Upper lobe of left lung (tissue), 5 donors: ENCODE data around the gene KRT10.

DNA sequence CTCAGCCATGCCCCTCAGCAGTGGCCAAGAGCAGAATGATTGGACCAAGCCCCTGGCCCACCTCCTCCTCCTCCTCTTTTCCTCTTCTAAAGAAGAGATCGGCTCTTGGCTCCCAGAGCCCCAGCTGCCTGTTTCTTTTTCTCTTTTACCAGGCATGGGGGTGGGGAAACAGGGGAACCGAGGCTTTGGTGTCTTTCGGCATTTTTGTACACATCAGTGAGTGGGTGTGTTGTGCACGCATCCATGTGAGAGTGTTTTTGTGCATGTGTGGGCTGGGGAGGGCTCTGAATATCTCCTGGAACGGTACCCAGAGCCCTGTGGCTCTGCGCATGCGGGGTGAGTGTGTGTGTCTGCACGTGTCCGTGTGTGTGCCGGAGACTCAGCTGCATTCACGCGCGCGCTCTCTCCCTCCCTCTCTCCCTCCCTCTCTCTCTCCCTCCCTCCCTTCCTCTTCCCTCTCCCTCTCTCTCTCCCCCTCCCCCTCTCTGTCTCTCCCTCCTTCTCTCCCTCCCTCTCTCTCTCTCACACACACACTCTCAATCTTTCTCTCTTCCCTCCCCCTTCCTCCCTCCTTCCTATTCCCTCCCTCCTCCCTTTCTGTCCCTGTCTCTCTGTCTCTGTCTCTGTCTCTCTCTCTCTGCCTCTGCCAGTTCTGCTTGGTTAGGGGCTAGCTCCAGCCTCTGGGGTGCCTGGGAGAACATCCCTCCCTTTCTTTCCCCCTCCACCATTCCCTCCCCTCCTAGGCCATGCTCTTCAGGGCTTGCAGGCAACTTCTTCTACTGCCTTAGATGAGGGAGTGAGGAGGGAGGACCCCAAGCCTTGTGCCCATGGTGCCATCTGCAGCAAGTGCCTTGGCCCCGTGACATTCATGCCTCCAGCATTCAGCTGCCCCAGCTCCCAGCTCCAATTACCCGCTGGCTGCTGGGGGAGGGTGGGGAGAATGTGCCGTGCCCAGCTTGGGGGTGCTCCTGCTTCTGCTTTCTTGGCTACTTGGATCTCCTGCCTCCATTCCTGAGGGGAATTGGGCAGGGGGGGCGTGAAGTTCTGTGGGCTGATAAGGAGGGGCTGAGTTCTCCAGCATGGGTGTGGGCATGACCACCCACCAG lies 6.3 kb downstream of the THRA start:
- PRO-cap, 2 experiments = peak in 1 of 2 experiments; most common plus-strand start position 365 of the sequence (in 1); most common minus-strand start position 331 of the sequence (in 1)
- RAMPAGE, long total RNA, 4 experiments = no peak in any of the 4 experiments

DNA sequence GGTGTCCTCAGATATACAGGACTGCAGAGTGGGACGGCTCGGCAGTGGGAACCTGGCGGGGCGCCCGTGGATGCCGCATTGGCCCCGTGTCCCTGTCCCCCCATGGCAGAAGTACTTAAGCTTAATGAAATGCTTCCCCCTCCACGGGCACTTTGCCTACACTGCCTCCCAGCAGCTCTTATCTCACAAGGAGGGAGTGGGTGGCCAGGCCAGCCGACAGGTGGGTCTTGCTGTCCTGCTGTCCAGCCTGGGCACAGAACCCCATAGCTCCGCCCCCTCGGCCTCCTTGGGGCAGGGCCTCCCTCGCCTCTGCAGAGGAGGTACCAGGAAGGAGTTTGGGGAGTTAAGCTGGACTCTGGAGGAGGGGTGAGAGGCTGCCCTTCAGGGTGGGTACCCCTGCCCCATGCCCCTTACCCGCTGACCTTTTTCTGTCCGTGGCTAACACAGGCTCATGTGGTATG lies 8.6 kb downstream of the THRA start:
- PRO-cap, 2 experiments = no peak in any of the 2 experiments
- RAMPAGE, long total RNA, 4 experiments = no peak in any of the 4 experiments

- PRO-cap, 2 experiments = no peak in any of the 2 experiments
- RAMPAGE, long total RNA, 4 experiments = no peak in any of the 4 experiments
Measured at GRCh38 chr17:40090173-40091081, 10.0 kb downstream of the NR1D1 start.

- PRO-cap, 2 experiments = no peak in any of the 2 experiments
- RAMPAGE, long total RNA, 4 experiments = no peak in any of the 4 experiments
Measured at GRCh38 chr17:40092352-40092979, 7.9 kb downstream of the NR1D1 start.

DNA sequence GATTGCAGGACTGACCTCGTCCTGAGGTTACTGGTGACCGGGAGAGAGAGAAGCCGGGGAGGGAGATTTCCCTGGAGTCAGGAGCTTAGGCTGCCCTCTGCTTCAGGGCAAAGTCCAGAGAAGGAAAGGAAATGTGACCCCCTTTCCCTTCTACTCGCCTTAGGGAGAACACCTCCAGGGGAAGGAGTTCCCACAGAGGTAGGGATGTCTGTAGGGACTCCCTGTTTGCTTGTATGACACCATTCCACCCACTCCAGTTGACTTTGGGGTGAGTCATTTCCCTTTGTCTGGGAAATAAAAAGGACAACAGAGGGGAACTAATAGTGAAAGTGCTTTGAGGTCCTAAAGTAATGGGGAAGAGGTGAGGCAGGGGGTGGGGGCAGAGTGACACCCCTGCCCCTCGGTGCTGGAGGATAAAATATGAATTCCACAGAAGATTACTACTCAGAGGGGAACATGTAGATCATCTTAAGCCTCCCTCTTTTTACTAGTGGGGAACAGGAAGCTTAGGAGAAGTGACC lies 724 bp upstream of the NR1D1 start:
- PRO-cap, 2 experiments = peak in 1 of 2 experiments; most common plus-strand start position 326 of the sequence (in 1); most common minus-strand start position 238 of the sequence (in 1)
- RAMPAGE, long total RNA, 4 experiments = no peak in any of the 4 experiments

DNA sequence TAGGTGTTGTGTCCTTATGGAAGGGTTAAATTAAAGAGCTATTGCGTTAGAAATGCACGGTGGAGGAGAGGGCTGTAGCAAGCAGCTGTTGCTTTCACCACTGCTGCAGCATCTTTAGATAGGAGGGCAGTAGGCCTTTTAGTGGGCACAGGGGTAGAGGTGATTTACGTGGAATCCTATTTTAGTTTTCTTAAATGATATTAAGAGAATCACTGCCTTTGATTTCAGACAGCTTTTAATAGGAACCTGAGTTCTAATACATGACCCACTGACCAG lies 1.9 kb downstream of the MSL1 start:
- PRO-cap, 2 experiments = no peak in any of the 2 experiments
- RAMPAGE, long total RNA, 4 experiments = no peak in any of the 4 experiments

- PRO-cap, 2 experiments = no peak in any of the 2 experiments
- RAMPAGE, long total RNA, 4 experiments = no peak in any of the 4 experiments
Measured at GRCh38 chr17:40203137-40203463, 16.0 kb upstream of the WIPF2 start.

DNA sequence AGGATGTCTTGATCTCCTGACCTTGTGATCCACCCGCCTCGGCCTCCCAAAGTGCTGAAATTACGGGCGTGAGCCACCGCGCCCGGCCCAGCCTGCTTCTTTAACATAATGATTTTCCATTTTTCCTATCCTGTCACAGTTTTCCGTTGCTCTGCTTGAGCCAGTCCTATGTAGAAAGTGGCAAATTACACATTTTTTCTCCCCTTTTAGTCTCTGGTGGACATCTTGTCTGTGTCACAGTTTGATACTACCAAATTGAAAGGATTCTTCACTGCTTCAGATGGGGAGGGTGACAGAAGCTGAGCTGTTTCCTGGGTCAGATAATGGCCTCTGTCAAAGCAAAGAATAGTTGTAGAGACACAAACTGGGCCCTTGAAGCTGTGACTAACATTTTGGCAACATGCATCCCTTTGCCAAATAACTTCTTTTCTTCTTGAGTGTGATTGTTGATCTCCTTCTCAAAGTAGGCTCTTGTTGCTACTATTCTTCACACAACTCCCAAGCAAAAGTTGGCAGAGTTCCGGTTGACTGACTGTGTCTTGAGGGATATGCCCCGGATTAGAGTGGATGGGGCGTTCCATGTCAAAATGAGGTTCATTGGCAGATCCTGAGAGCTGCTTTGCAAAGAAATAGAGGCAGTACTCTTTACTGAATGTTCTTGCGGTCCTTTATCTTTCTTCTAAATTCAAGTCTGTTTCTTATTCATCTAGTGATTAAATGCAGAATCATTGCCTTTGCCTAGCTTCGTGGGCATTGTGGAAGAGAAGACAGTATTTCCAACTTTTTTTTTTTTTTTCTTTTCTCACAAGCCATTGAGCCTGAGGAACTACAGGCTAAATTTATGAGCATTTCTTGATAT lies 5.6 kb downstream of the WIPF2 start:
- PRO-cap, 2 experiments = no peak in any of the 2 experiments
- RAMPAGE, long total RNA, 4 experiments = no peak in any of the 4 experiments

GRCh38 chr17:40304203-40304826 lies 4.7 kb upstream of the RARA start:
- PRO-cap, 2 experiments = no peak in any of the 2 experiments
- RAMPAGE, long total RNA, 4 experiments = no peak in any of the 4 experiments

- PRO-cap, 2 experiments = peak in 1 of 2 experiments; most common plus-strand start chr17:40327951 (in 1); most common minus-strand start chr17:40327847 (in 1)
- RAMPAGE, long total RNA, 4 experiments = no peak in any of the 4 experiments
Measured at GRCh38 chr17:40327234-40328177, 18.5 kb downstream of the RARA start.

DNA sequence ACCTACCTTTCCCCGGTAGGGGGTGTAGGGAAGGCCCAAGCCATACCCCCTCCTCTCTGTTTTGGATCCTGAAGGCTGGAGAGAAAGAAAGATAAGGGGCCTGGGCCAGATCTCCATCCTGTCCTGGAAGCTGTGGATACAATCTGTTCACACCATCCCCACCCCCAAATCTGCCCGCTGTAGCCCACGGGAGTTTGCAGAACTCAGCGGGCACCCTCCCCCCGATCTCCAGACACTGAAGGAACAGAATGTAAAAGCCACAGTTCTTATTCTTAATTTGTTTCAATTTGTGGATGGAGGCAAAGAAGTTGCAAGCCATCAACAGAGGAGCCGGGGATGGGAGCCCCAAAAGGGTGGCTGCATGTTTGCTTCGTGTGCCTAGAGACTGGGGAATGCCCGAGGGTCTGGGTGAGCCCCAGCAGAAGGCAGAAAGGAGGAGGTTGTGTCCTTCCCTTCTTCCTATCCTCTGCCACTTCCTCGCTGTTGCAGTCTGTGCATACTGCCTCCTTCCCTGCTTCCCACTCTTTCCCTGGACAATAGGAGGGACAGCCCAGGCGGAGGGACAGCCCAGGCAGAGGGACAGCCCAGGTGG lies 27.1 kb downstream of the GJD3 start:
- PRO-cap, 2 experiments = no peak in any of the 2 experiments
- RAMPAGE, long total RNA, 4 experiments = no peak in any of the 4 experiments

- PRO-cap, 2 experiments = no peak in any of the 2 experiments
- RAMPAGE, long total RNA, 4 experiments = no peak in any of the 4 experiments
Measured at GRCh38 chr17:40352692-40352905, 11.9 kb downstream of the GJD3 start.

DNA sequence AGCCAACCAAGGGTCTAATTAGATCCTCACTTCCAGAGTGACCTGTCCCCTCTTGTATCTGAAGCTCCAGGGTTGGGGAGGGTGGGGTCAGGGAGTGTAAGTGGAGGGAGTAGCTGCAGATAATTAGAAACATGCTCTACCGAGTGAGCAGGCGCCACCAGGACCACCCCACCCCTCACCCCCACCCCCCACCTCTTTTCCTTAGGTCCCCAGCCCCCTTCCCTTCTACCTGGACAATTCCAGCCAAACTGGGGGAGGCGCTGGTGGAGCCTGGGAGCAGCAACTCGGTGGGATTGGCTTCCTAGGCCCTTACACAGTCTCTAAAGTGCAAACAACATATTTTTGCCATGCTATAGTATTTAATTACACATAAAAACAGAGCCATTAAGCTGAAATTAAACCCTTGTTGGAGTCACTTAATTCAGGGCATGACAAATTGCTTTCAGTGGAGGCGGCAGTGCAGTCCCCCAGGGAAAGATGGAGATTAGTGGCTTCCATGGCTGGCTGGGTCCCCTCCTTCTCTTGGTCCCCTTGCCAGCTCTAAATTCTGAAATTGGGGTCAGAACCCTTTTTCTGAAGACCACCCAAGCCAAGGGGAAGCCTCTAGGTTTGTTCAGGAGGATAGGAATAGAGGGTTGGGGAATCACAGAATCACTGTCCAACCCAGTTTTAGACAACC lies 17.3 kb downstream of the IGFBP4 start:
- PRO-cap, 2 experiments = peak in 1 of 2 experiments; most common plus-strand start position 142 of the sequence (in 1)
- RAMPAGE, long total RNA, 4 experiments = no peak in any of the 4 experiments

GRCh38 chr17:40461171-40461989 lies 18.1 kb downstream of the IGFBP4 start:
- PRO-cap, 2 experiments = no peak in any of the 2 experiments
- RAMPAGE, long total RNA, 4 experiments = no peak in any of the 4 experiments

- PRO-cap, 2 experiments = no peak in any of the 2 experiments
- RAMPAGE, long total RNA, 4 experiments = no peak in any of the 4 experiments
Measured at GRCh38 chr17:40528797-40529329, 27.4 kb upstream of the TNS4 start.

GRCh38 chr17:40543567-40544150 lies 21.6 kb downstream of the CCR7 start:
- PRO-cap, 2 experiments = no peak in any of the 2 experiments
- RAMPAGE, long total RNA, 4 experiments = no peak in any of the 4 experiments

GRCh38 chr17:40550636-40551081 lies 14.6 kb downstream of the CCR7 start:
- PRO-cap, 2 experiments = no peak in any of the 2 experiments
- RAMPAGE, long total RNA, 4 experiments = no peak in any of the 4 experiments

DNA sequence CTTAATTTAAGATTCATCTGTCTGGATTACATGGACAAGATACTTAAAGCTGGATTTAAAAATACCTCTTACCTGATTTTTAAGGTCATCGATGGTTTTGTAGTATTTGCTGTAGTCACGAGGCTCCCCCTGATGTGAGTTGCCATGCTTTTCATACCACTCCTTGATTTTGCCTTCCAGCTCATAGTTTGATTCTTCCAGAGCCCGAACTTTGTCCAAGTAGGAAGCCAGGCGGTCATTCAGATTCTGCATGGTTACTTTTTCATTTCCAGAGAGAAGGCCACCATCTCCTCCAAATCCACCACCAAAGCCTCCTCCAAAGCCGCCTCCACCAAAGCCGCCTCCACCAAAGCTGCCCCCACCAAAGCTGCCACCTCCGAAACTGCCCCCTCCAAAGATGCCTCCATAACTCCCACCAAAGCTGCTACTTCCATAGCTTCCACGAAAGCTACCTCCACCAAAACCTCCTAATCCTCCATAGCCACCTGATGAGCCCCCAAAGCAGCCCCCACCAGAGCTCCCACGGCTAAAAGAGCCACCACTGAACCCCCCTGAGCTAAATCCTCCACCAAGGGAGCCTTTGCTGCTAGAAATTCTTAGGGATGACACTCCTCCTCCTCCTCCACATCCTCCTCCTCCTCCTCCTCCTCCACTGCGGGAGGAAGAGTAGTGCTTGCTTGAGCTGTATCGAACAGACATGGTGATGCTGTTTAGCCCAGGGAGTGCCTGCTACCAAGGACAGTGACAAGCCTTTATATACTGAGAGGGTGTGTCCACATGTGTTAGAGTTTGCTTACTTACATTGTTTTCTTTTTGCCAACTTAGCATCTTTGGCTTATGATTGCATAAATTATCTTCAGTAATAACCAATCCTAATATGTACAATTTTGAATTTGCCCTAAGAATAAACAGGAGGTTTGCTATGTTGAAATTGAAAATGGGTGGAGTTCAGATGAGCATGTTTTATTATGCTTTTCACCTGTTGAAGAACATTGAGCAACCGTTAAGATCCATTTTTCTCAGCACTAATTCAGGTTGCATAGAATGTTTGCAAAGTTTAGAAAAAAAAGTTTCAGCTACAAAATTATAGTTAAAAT lies at the start of gene KRT10:
Gene KRT10 (minus strand): TSS at position 728 of the 1,097 bp plus-strand sequence.
- PRO-cap, 2 experiments = no peak in any of the 2 experiments
- RAMPAGE, long total RNA, 4 experiments = no peak in any of the 4 experiments

GRCh38 chr17:41059121-41059907 lies 600 bp downstream of the KRTAP2-3 start:
- PRO-cap, 2 experiments = no peak in any of the 2 experiments
- RAMPAGE, long total RNA, 4 experiments = no peak in any of the 4 experiments

GRCh38 chr17:41108990-41109275 lies 3.7 kb downstream of the KRTAP4-9 start:
- PRO-cap, 2 experiments = no peak in any of the 2 experiments
- RAMPAGE, long total RNA, 4 experiments = no peak in any of the 4 experiments